Skeletal muscle cell (primary cell): ENCODE measurements around the genes PLEKHA1 and DMBT1.

DNA sequence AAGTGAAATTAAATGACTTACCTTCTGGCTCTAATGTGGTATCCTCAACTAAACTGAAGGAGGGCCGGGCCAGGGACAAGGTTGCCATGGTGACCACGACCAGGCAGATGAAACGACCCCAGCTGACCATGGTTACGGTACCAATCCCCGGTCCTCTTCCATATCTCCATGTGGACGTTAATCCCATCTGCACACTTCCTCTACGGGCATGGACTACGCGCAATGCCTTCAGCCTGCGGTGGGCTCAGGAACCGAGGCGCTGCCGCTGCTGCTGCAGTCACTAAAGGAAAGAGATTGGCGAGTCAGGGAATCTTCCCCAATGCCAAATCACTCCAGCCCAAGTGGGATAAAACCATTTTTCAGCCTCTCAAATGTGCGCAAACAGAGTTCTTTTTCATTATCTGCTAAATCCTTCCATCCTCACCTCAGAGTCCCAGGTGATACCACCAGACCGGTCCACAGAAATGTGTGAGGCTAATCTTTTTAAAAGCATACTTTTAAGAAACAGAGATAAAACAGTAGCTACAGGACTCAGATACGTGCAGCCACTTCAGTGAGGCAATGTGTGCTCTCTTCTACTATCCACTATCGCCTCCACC is 4.5 kb downstream of the FGFR2 start:
- RRBS, result 61% methylated on average over 4 of the region's 18 CpGs

- RRBS, result no CpG with 5 or more reads among the region's 14 CpGs
Observed at GRCh38 chr10:121926499-121927124, 1.2 kb downstream of the ATE1 start.

GRCh38 chr10:121959926-121960549 is 15.0 kb downstream of the NSMCE4A start:
- RRBS, result no CpG with 5 or more reads among the region's 6 CpGs

DNA sequence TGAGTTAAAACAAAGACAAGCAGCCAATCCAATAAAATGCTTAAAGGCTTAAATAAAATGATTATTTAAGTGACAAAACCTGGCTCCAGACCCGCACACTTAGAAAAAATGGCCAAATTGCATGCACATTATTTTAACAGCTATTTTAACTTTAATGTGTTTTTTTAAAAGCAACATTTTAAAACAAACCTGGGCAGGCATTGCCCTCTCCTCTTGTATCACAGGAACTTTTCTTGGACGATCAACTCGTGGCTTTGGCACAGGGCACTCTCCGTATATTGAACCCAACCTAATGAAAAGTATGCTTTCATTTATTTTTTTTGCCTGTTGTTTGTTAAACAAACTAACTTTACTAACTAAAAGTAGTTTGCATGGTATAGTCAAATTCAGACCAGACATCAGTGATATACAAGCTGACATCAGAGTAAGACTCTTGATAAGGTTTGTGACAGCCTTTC is 9.9 kb downstream of the NSMCE4A start:
- RRBS, result no CpG with 5 or more reads among the region's 4 CpGs

DNA sequence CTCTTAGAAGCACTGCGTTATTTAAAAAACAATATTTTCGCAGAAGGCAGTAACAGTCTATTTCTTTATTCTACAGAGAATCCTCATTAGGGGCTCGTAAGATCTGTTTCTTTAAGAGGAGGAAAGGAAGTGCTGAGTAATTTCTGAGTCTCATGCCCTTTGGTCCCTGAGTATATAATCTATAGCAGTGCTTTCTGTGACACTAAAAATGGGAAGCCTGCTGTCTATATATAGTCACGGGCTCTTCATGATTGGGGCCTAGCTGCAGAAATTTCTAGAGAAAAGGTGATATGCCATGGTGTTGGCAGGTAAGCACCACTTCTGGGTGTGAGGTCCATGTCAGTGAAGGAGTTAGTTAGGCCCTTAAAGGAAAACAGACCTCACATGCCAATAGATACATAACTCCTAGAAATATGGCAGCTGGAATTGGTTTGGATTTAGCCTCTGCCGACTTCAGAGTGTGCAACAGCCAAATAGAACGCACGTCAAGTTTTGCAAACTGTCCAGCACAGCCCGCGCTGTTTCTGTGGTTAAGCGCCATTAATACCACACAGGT is 123.1 kb downstream of the TACC2 start:
- RRBS, result no CpG with 5 or more reads among the region's 10 CpGs

GRCh38 chr10:122127729-122128252 is 138.8 kb downstream of the TACC2 start:
- RRBS, result no CpG with 5 or more reads among the region's 9 CpGs

DNA sequence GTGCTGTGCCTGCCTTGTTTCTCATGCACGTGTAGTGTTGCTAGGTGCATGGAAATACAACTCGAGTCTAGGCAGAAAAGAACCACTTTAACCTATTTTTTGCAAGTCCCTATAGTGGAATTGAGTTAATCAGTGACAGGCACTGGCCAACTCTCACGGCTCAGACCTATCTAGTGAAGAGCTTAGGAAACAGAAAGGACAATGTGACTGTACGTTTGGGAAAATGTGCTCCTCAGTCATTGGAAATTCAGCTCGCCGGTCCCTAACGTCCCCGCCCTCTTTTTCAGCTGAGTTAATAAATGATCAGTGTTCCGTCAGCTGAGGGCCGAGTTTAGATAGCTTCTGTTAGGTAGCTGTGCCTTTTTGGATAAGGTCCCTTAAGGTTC is 105.9 kb upstream of the BTBD16 start:
- RRBS, result no CpG with 5 or more reads among the region's 10 CpGs

GRCh38 chr10:122374151-122374514 is 375 bp upstream of the PLEKHA1 start:
- RRBS, result no CpG with 5 or more reads among the region's 18 CpGs

DNA sequence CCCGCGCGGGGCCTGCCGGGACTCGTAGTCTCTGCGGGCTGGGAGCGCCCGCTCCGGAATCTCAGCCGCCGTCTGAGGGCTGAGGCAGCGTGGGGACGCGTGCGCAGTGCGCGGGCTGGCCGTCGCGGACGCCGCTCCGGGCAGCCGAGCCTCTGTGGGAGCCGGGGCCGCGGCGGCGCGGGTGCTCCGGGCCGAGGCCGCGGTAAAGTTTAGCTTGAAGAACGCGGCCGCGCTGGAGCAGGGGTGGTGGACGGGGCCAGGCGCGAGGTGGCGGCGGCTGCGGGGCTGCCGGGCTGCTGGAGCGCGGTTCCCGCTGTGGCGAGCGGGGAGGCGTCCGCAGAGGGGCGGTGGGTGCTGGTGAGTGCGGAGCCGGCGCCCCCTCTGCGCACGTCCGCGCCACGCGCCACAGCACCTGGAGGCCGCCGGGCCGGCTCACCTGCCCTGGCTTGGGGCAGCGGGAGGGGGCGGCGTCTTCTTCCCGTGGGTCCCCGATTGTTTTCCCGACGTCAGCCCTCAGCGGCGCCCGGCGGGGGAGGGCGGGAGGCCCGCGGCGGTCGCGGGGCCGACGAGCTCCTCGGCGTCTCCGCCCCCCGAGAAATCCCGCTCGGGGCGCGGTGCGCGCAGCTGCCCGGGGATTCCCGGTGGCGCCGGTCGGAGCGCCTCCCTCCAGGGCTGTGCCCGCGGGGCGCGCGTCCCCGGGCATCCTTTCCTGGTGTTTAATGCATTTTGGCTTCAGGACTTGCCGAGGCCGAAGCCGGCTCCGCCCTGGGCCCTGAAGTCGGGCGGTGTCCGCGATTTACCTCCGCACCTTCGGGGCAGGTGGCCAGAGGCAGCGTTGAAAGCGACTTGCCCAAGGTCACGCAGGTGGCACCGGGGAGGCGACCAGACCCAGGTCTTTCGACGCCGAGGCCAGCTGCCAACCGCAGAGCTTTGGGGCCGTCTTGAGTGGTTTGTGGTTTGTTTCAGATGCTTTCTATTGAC is at the start of gene PLEKHA1:
PLEKHA1 (plus strand) TSS at position 104 of the 981 bp plus-strand sequence.
- RRBS, result under 1% methylated on average over 46 of the region's 126 CpGs

GRCh38 chr10:122402016-122403138 is 27.9 kb downstream of the PLEKHA1 start:
- RRBS, result no CpG with 5 or more reads among the region's 8 CpGs

DNA sequence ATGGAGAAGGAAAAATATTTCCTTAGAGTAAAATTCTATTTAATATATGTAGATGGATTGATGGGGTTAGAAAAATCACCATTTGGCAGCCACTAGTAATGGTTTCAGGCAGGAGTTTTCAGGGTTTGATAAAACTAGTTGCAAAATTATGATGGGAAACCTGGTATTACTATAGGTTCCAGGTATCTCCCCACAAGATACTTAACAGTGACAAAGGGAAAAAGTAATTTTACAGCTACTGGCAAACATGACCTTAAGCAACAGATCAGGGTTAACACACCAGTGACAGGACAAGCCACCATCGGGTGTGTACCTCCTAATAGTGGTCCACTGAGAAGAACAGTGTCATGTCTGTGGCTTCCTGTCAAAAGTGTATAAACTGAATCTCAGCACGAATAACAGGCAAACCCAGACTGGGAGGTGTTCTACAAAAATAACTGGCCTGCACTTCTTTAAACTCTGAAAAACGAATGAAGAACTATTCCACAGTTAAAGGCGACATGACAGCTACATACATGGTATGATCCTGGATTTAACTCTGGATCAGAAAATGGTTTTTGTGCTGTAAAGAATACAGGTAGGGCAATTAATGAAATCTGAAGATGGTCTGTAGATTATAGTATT is 32.2 kb upstream of the ARMS2 start:
- RRBS, result no CpG with 5 or more reads among the region's 4 CpGs

DNA sequence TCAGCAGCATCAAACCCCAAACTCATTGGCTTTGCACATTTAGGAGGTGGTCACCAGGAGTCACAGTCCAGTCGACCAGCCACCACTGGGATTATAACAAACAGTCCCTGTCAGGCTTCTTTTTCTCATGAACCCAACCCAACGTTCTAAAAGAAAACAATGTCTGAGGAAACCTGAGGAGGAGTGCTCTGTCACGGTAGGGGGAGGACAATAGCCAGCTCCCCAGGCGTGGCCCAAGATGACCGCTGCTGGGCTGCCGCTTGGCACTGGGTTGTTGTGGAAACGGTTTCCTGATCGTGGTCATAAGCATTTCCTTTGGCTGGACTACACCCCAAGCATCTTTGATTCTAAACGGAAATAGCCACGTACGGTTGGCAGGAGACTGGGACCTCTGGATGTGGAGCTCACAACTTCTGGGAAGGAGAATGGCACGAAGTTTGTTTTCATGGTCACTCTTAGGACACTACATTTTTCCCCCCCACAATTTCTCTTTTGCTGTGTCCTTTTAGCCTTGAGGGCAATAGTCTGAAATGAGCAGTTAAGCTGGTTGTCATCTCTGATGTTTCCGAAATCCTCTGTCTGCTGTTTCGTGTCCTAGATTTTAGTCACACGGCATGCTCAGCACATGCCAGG is 30.3 kb upstream of the DMBT1 start:
- RRBS, result no CpG with 5 or more reads among the region's 15 CpGs

DNA sequence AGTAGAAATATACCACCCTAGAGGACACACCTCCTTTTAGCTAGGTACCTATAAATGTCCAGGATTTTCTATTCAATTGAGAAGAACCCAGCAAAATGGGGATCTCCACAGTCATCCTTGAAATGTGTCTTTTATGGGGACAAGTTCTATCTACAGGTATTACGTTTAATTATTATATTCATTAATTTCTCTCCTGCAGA is at the start of gene DMBT1:
DMBT1 (plus strand) TSS at position 79 of the 200 bp plus-strand sequence.
- RRBS, result no CpG with 5 or more reads among the region's 1 CpG

DNA sequence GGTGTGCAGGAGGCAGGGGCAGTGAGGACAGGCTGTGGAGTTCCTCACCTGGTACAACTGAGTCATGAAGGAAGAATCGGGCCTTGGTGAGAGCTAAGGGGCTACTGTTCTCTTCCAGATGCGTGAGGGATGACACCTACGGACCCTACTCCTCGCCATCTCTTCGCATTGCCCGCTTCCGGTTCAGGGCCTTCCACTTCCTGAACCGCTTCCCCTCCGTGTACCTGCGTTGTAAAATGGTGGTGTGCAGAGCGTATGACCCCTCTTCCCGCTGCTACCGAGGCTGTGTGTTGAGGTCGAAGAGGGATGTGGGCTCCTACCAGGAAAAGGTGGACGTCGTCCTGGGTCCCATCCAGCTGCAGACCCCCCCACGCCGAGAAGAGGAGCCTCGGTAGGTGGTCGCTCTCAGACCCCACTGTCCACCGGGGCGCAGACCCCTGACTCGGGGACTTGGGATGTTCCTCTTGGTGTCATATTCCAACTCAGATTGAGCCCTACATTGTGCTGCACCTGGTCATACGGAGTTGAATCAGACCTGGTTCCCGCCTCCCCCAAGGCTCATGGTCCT is 29.6 kb upstream of the SPADH start:
- RRBS, result no CpG with 5 or more reads among the region's 25 CpGs

DNA sequence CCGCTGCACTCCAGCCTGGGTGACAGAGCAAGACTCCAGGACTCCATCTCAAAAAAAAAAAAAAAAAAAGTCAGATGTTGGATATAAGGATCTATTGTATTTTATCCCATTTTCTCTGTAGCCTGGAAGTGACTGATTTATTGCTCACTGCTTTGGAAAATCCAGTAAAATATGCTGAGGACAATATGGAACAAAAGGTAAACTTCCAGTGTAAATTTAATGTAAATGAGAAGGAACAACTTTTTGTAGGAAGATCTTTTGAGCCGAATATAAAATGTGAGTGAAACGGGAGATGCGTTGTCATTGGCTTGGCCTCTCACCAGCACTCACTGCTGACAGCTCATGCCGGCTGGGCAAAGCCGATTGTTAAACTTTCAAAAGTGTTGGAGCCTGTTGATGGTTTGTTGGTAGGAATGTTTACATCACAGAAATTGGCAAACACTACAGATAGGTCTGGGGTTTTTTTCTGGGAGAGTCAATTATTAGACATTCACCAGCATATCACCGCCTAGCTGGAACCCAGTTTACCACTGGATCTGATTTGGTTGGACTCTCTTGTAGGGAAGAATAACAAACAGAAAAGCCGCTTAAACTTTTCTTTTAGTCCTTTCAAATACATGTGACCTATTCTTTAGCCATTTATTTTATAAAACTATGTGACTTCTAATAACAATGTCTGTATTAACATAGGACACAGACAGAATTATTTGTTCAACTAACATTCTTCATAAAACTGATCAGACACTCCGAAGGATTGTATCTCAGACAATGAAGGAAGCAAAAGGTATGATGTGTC is 6.2 kb downstream of the PSTK start:
- RRBS, result no CpG with 5 or more reads among the region's 9 CpGs

DNA sequence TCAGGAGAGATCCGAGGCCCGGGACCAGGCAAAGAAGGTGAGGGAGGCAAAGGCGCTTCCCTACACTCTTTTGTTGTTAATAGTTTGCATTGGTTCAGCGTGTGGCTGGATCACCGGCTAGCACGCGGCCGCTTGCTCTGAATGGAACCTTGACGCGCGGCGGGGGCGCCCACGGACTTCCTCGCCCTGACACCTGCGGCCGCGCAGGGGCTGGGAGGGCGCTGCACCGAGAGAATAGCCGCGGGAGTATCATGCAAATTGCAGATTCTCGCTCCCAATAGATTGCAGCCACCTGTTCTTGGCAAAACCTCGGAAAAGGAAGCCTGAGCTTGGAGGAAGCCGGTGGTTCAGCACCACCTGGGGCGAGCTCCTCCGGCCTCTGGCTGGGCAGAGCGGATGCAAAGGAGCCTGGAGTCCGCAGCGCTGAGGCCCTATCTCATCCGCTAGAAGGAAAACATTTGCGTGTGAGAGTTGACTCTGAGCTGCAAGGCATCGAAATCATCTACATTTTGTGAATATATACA is 2.9 kb upstream of the BUB3 start:
- RRBS, result 0% methylated on average over 3 of the region's 33 CpGs

- RRBS, result no CpG with 5 or more reads among the region's 5 CpGs
Observed at GRCh38 chr10:123745828-123746681, 79.9 kb downstream of the GPR26 start.

DNA sequence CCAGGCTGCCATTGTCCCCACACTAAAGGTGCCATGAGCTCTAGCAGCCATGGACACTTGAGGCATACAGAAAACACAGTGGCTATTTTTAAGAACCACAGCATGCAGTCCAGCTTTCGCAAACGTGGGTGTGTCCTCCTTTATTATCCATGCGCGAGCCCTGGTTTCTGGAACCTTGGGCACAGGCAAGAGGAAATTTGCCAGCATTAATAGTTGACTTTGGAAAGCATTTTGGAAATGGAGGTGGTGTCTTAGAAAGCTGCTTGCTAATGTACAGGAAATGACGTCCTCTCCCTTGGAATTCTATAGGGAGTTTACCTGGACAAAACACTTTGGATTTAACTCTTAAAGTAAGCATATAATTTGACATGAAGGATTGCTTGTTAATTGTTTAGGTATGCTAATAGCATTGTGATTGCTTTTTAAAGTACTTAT is 5.8 kb downstream of the CPXM2 start:
- RRBS, result no CpG with 5 or more reads among the region's 5 CpGs

DNA sequence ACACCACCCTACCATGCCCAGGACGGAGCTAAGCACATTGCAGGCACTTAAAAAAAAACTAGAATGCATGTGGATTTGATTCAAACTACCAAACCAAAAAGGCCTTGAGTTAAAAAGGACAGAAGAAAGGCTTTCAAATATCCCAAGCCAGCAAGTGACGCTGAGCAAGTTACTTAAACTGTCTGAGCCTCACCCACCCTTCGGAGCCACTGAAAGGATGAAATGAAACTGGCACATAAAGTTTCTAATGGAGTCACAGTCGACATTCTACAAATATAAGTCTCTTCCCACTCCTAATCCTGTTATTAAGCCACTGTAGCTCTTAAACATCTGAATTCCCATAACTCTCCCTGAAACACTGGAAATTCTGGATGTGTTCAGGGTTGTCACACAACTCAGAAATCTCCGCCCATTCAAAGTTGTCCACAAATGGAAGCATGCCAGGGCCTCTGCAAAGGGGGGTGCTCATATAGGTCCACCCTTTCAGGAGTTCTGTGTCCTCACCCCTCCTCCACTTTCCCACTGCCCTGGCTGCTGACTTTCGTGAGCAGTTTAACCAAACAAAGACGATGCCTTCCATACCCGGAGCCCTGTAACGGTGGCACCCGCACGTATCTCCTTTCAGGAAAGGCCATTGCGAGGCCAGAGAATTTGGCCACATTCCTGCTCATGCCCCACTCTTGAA is 1.6 kb downstream of the CPXM2 start:
- RRBS, result no CpG with 5 or more reads among the region's 12 CpGs